Measurements from ENCODE around the gene GGA1.

DNA sequence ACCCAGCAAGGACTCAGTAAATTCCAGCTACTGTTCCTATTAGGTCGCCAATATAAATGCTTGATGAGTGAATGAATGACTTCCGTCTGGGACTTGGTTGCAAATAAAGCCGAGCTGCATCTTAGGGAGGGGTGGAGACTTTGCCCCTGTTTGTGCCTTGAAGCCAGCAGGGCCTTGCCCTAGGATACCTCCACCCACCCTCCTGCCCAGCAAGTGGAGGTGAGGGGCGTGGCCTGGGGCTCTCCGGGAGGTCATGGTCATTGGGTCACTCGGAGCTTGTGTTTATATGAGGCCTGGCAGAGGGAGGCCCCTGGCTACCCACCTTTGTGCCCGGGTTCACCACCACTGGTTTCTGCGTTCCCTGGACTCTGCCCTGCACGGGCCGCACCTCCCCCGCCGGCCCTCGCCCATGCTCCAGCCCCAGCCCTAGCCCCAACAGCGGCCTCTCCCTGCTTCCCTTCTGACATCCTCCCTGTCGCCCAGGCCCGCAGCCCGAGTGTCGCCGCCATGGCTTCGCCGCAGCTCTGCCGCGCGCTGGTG is 4.2 kb downstream of the MPST start:
- PRO-cap: no peak

DNA sequence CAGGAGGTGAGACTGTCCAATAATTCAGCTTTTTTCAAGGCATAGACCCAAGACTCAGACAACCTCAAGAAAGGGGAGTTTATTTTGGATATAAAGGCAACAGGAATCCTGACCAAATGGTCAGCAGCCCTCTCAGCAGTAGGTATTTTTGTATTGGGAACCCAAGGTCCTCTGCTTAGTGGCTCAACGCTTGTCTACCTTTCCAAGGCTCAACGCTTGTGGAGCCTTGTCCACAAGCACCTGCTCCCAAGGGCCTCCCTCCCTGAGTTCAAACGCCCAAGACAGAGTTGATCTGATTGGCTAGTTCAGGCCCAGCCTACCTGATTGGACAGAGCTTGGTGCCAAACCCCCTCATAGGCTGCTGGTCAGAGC is 16.7 kb upstream of the TMPRSS6 start:
- PRO-cap: no peak

DNA sequence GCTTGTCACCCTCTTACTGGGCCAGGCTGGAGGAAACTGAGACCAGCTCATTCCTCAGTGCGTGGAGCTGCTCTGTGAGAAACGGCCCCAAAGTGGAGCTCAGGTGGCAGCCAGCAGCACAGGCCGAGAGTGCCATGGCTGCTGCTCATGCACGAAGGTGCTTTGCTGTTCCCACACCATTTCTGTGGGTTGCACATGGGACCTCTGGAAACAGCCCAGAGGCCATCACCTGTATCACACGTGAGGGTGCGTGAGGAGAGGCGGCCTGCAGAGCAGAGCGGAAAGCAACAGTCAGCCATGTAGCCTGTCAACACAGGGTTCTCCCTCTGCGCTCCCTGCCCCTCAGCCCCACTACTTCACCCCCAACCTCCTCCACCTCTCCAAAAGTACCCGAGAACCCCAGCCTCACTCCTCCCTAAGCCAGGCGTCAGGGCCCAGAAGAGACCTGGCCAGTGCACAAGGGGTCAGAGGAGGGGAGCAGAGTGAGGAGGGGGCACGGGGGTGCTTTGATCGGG is 14.2 kb upstream of the IL2RB start:
- PRO-cap: no peak

- PRO-cap: no peak
Observed at GRCh38 chr22:37225105-37225990, 13.1 kb upstream of the SSTR3 start.

GRCh38 chr22:37245374-37245829 is 1.3 kb upstream of the RAC2 start:
- PRO-cap: no peak

GRCh38 chr22:37419553-37420799 is 7.3 kb downstream of the ELFN2 start:
- PRO-cap: unidirectional peak, minus-strand start at chr22:37420469

DNA sequence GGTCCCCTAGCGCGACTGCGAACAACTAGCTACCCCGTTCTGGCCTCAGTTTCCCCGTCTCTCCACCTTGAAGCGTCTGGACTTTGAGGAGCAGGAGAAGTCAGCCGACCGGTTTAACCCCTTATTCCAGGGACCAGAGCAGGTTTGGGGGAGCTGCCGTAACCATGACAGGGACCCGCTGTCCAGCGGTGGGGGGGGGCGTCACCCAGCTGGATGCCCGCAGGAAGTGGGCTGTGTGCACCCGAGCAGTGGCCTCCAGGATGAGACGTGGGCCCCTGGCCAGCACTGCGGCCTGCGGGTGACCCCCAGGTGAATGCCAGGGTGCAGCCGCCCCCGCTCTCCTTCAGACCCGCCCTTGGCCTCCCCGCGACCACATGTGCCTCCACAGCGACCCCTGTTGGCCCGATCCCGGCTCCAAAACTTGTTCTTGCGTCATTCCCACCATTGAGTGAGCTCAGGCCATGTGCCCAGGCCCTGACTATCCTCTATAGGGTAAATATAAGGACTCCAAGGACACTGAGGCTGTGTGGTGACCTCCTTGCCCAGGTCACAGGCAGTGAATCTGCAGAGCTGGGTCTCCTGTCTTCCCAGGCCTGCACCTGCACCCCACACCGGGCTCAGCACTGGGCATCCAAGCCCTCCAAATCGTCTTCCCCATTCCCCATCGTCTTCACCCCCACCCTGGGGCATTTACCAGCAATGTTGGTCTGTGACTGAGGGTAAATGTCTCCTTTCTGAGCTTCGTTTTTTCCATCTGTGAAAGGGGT is 1.4 kb downstream of the CDC42EP1 start:
- PRO-cap: bidirectional peak, plus-strand start at position 444 of the sequence, minus-strand start at position 259 of the sequence

DNA sequence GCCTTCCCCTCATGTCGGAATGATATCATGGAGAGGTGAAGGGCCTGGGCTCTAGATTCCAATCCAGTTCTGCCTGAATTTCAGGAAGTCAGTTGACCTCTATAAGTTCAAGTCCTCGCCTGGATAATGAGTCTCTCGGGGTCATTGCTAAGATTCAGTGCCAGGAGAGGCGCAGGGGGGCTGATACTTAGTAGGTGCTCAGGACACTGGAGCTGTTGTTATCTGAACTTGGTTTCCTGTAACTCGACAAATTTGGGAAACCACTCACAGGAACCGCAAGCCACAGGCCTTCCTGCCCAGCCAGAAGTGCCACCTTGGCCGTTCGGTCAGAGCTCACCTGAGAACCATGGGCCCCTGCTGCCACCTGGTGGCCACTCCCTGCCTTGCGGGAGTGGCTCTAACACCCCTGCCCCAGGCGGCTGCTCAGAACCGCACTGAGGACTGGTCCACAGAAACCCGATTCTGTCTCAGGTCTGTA is 6.9 kb downstream of the CDC42EP1 start:
- PRO-cap: no peak

DNA sequence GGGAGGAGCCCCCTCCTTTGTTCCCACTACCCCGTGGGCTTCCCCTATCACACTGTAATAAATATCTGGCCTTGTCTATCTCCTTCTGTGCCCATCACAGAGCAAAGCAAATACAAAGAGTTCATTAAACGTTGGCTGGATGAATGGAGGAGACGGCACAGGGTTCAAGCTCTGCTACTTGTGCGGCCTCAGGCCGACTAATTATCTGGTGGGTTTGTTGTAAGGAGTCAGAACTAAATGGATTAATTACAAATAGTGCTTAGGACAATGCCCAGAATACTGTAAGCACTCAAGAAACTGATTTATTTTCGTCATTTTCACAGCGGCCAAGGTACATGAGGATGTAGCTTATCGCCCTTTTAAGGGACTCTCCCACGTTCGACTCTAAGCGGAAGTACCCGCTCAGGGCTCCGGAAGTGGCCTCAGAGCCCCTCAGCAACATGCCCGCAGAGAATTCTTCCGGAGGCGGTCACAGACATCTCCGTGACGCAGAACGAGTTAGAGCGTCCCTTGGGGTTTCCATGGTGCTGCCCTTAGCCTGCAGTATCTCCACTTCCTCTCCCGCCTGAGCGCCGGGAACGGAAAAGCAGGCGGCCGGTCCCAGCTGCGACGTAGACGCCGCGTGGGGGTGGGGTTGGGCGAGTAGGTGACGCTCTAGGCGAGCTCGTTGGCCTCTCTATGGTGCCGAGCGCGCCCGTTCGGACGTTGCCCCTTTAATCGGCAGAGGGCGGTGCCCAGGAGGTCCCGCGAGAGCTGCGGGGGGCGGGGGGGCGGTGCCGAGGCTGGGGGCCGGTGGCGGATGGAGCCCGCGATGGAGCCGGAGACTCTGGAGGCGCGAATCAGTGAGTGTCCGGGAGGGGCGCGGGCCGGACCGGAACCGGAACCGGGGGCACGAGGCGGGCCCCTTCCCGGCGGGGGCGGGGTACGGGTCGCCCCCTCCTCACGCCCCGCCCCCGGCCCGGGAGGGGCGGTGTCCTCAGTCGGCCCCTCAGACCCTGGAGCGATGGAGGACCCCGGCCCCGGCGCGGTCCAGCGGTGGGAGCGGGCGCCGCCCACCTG is at the start of gene GGA1:
Gene GGA1 (plus strand): TSS at position 773 of the 1,059 bp plus-strand sequence.
- PRO-cap: unidirectional peak, plus-strand start at position 124 of the sequence; bidirectional peak, plus-strand start at position 776 of the sequence, minus-strand start at position 617 of the sequence

- PRO-cap: no peak
Observed at GRCh38 chr22:37634417-37634936, 5.0 kb upstream of the SH3BP1 start.

GRCh38 chr22:37654880-37655608 is 3.5 kb upstream of the PDXP start:
- PRO-cap: no peak

DNA sequence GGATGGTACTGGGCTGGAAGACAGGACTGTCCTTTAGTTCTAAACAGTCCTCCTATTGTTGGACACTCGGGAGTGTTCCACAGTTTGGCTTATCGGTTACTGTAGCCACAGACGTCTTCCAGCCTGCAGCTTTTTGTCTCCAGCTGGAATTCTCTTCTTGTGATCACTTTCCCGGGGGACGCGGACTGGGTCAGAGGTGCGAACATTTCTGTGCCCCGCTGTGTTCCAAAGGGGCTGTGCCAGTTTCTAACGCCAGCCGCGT is 6.2 kb downstream of the PDXP start:
- PRO-cap: no peak

DNA sequence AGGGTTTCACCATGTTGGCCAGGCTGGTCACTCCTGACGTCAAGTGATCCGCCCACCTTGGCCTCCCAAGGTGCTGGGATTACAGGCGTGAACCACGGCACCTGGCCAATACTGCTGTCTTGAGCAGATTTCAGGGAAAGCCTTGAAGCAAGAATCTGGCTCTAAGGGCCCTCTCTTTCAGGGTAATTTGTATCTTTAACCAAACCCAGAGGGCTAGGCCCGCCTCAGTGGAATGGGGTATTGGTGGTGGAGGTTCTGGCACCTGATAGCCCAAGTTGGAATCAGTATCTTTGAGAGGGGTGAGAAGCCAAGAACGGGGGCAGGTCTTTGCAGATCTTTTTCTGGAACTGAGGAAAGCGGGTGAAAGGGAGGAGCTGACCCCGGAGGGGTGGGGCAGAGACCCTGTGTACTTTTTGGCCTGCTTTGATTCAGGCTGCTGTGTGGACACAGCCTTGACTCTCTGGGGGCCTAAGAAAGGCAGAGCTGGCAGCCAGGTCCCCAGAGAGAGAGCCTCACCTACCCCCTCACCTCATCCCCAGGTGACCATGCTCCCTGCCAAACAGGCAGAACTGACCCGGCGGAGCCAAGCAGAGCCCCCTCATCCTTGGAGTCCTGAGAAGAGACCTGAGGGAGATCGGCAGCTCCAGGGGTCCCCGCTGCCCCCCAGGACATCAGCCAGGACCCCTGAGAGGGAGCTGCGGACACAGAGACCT is 37.2 kb downstream of the TRIOBP start:
- PRO-cap: no peak

DNA sequence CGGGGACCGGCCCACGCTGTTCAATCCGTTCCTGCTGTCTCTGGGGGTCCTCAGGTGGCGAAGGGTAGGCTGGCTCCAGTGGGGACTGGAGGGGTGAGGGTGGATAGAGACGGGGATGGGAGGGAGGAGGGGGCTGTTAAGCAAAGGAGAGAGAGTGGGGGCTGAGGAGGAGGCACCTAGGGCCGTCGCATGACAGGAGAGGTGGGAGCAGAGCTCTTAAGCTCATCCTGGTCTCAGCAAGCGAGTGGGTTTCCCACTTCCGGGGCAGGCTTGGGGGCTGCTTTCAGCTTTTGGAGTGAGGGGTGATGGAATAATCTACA is 44.1 kb downstream of the TRIOBP start:
- PRO-cap: no peak

DNA sequence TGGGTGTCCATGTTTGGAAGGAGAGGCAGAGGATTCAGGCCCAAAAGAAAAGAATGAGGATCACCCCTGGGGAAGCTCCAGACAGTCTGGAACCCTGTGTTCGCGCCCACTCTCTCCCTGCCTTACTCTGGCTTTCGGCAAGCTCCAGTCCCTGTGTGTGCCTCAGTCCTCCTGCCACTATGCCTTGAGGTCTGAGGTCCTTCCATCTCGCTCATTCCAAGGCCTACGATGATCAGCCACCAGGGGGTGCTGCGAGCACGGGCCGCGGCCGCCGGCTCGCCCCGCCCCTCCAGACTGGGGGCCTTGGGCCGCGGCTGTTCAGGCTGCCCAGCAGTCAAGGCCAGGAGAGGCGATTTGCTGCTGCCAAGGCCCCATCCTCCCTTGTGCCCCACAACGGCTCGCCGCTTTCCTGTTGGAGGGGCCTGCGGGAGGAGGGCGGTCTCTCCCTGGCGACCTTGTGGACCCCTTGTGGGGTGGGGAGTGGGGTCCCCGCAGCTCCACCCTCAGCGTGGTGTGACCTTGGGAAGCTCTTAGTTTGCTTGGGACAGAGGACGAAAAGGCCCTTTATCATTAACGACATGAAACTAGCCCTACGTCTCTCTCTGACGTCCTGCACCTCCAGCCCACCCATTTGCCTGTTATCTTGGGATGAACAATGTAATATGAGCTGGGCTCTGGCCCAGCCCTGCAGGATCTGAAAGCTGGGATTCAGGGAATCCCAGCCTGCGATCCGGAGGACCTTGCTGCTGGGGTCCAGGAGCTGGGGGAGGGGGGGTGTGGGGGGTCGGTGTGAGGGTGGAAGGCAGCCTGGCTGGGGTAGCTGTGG is 5.4 kb upstream of the GALR3 start:
- PRO-cap: no peak

DNA sequence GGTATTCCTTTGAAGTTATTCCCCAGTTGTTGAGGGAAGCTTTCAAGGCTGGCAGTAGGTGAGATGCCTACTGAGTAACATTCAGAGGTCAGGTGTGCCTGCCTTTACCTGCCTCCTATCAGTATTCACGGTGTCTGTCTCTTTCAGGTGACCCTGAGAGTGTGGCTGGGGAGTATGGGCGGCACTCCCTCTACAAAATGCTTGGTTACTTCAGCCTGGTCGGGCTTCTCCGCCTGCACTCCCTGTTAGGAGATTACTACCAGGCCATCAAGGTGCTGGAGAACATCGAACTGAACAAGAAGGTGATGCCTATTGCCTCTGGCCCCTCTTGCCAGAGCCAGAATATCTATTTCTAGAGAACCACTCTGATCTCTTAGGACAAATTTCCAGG is 25.0 kb downstream of the EIF3L start:
- PRO-cap: no peak

GRCh38 chr22:37875646-37876173 is 26.5 kb downstream of the EIF3L start:
- PRO-cap: no peak

DNA sequence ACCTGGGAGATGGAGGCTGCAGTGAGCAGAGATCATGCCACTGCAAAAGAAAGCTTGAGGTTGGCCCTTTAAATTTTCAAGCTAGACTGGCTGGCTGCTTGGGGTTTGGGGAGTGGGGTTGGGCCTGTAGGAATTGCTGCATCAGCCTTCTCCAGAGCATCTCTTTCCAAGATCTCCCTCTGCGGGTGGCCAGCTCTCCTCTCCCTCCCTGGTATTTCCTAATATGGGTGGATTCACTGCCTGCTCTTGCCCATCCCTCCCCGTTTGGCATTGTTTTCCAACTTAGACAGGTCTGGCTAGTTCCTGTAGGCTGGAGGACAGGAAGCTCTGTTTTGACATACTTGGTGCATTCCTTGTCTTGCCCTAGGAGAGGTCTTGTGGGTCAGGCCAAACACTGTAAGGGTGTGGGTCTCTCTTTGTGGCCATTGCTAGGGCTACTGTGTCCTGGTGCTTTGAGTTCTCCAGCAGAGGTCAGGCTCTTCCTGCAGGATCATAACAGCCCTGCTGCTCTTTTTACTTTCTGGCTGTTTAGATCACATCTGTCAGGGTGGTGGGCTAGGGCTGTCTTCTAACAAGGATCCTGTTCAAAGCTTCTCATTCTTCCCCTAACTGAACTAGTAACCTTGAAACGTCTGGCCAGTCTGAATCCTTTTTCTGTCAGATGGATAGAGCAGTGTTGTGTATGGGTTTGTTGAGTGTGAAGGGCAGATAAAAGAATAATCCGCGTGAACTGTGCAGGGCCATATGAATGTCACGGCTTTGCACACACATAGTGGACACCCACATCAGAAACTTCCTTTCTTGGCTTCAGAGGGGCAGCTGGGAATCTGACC is 18.4 kb upstream of the MICALL1 start:
- PRO-cap: no peak

DNA sequence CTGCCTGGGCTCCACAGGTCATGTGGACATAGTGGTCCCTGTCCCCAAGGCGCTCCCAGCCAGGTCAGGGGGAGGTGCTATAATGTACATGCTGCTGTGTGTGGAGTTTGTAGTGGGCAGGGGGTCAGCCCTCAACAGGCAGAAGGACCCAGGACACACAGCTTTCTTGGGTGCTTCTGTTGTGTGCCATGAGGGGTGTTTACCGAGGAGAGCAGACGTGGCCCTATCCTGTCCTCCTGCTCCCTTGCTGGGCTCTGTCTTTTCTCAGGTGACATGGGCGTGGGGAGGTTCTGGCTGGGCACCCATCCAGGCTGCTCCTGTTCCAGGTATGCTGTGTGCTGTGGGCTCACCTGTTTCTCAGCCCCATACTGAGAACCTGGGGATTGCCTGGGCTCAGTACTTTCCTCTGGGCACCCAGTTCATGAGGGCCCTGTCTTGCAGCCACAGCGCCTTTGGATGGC is 23.2 kb downstream of the MICALL1 start:
- PRO-cap: no peak

- PRO-cap: no peak
Observed at GRCh38 chr22:37987156-37987750, 2.9 kb upstream of the SOX10 start.

Measured in Calu3 (cell line).